Calu3 (cell line): ENCODE measurements around a stretch of chr3.

GRCh38 chr3:127579461-127580641 lies 10.7 kb downstream of the TPRA1 start:
- PRO-cap = no peak

DNA sequence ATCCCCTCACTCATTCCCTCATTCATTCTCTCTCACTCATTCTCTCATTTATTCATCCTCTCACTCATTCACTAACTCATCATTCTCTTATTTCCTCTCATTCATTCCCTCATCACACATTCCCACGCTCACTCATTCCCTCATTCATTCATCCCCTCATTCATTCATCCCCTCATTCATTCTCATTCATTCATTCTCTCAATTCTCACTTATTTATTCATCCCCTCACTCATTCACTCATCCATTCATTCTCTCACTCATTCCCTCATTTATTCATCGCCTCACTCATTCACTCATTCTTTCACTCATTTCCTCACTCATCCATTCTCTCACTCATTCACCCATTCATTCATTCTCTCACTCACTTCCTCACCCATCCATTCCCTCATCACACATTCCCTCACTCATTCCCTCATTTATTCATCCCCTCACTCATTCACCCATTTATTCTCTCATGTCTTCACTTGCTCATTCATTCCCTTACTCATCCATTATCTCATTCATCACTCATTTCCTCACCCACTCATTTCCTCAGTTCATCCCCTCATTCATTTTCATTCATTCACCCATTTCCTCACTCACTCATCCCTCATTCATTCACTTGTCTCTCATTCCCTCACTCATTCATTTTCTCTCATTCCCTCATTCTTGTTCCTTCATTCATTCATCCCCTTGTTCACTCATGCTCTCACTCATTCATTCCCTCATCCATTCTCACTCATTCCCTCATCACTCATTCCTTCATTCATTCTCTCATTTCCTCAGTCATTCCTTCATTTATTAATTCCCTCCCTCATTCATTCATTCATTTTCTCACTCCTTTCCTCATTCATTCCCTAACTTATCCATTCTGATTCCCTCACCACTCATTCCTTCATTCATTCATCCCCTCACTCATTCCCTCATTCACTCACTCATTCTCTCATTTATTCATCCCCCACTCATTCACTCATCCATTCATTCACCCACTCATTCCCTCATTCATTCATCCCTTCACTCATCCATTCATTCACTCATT lies 13.5 kb downstream of the ABTB1 start:
- PRO-cap = no peak

- PRO-cap = no peak
Observed at GRCh38 chr3:127743417-127744218, 70.9 kb downstream of the ABTB1 start.

- PRO-cap = no peak
Observed at GRCh38 chr3:127986753-127987395, 65.4 kb upstream of the SEC61A1 start.

GRCh38 chr3:128035959-128036487 lies 16.2 kb upstream of the SEC61A1 start:
- PRO-cap = no peak

DNA sequence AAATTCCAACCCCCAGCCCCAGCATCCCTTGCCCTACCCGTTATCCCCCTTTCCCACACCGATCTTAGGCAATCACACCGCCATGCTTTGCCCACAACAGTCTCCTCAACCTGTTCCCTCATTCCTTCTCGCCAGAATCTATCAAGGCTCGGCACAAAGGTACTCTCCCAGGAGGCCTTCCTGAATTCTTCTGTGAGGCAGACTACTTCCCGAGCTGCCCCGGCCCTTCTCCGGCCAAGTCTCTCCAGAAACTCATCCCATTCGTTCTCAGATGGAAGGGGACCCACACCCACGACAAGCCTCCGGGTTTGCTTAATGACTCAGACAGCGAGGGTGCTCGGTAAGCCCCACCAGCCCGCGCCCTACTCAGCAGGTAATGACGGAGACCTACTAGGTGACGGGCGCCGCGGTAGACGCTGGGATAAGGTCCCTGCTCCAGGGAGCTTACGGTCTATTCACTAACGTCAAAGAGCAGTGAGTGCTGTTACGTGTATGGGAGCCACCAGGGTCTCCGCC lies 608 bp upstream of the SEC61A1 start:
- PRO-cap = bidirectional peak, plus-strand start at position 71 of the sequence, minus-strand start outside the sequence; bidirectional peak, plus-strand start at position 323 of the sequence, minus-strand start at position 314 of the sequence; bidirectional peak, plus-strand start at position 372 of the sequence, minus-strand start at position 378 of the sequence

DNA sequence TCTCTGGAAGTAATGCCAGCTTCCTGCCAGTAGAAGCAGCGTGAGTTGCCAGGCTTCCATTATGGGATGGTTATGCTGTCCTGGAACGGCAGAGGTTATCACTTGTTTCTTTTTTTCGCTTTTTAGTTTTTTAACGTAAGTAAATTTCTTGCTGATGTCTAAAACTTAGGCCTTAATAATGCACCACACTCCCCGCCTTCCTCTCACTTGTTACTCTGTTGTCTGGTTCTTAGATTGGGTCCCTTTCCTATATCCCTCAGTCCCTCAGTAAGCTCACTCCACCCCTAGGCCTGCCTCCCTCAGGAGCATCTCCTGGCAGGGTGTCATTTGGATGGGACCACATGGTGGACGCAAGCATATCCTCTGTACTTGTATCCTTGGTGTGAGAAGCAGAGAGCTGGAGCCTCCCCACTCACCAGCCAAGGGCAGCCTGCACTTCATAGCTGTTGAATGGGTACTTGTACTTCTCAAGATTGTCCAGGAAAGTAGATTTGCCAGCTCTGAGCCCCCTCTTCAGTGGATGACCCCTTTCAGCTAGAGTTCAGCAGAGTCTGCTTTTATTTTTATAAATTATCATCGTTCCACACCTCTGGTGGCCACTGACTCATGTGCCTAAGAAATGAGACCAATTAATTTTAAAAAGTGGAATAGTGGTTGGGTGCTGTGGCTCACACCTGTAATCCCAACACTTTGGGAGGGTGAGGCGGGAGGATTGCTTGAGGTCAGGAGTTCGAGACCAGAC lies 11.6 kb downstream of the SEC61A1 start:
- PRO-cap = no peak

DNA sequence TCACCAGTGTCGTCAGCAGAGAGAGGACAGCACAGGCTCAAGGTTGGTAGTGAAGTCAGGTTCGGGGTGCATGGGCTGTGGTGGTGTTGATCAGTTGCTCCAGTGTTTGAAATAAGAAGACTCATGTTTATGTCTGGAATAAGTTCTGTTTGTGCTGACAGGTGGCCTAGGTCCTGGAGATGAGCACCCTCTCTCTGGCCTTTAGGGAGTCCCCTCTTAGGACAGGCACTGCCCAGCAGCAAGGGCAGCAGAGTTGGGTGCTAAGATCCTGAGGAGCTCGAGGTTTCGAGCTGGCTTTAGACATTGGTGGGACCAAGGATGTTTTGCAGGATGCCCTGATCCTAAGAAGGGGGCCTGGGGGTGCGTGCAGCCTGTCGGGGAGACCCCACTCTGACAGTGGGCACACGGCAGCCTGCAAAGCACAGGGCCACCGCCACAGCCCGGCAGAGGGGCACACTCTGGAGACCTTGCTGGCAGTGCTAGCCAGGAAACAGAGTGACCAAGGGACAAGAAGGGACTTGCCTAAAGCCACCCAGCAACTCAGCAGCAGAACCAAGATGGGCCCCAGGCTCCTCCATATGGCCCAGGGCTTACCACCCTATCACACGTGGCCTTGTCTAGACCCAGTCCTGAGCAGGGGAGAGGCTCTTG lies 18.6 kb downstream of the SEC61A1 start:
- PRO-cap = no peak

DNA sequence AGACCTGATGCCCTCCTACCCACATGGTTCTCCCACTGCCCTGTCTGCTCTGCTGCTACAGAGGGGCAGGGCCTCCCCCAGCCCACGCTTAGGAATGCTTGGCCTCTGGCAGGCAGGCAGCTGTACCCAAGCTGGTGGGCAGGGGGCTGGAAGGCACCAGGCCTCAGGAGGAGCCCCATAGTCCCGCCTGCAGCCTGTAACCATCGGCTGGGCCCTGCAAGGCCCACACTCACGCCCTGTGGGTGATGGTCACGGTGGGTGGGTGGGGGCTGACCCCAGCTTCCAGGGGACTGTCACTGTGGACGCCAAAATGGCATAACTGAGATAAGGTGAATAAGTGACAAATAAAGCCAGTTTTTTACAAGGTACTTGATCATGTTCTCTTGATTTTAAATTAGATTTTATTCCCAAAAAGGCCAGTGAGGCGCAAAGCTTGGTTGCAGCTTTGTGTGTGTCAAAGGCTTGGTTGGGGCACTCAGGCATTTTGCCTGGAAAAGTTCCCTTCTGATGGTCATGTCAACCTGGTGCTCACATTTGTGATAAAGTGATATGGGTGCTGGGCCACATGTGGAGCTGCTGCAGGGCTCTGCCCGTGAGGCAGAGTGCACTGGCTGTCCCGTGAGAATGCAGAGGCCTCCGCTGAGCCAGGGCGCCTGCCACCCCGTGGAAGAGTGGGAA lies 19.2 kb downstream of the SEC61A1 start:
- PRO-cap = no peak

- PRO-cap = no peak
Observed at GRCh38 chr3:128323452-128324160, 143.1 kb downstream of the DNAJB8 start.

GRCh38 chr3:128478973-128479728 lies 12.5 kb upstream of the DNAJB8 start:
- PRO-cap = no peak

GRCh38 chr3:128480791-128481376 lies 12.1 kb downstream of the GATA2 start:
- PRO-cap = no peak

DNA sequence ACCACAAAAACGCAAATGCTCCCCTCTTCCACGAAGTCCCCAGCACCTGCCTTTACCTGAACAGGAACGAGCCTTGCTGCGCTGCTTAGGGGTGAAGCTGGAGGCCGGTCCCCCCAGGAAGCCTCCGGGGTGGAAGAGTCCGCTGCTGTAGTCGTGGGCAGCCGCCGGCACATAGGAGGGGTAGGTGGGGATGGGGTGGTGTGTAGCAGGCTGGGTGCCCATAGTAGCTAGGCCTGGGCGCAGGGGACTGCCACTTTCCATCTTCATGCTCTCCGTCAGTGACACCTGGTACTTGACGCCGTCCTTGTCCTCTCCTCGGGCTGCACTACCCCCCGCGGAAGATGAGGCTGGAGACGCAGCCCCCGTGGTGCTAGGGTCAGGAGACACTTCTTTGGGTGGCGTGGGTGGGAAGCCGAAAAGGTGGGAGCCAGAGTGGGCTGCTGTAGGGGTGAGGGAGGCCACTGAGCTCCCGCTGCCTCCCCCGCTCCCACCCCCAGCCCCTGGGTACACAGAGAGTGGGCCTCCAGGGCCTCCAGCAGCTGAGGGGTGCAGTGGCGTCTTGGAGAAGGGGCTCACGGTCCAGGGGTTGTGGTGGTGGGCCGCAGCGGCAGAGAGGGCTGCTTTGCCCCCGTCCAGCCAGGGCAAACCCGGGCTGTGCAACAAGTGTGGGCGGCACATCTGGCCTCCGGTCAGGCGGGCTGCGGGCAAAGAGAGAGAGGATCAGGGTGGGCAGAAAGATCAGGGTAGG lies 7.2 kb downstream of the GATA2 start:
- PRO-cap = no peak

DNA sequence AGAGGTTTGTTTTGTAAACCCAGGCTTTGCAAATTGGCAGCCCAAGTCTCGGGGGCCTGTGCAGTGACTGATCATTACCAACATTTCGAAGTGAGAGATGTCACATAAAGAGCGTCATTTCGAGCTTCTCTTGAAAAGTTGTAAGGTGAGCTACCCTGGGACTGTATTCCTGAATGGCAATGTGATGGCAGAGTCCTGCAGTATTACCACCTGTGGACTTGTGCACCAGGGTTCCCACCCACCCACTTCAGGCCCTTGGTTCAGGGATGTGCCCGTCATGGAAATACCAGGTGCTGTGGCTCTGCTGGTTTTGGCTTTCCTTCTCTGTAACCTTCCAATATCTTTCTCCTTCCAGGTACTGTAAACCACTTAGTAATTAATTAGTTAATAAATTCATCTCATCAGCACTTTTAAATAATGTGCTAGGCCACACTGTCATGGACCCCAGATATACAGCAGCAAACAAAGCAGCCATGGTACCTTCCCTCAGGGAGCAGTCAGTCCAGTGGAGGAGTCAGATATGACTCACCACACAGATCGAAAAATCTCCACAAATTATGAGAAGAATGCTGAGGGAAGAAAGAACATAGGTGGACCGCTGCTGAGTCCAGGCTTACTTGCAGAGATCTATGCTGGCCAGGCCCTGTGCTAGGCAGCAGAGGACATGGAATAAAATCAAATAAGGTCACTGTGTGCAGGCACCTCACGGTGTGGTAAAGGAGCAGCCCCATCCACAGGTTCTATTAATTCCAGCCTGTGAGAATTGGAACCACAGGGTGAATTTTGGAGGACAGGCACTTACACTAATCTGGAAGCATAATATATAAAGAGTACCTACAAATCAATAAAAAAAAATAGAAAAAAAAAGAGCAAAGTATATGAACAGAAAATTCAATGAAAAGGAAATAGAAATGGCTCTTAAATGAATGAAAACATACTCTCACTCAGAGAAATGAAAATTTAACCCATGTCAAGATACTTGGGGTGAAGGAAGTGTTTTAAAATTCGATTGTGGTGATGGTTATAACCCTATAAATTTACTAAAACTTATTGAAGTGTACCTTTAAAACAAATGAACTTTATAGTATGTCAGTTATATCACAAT lies 6.9 kb upstream of the GATA2 start:
- PRO-cap = no peak

GRCh38 chr3:128555132-128555995 lies 62.4 kb upstream of the GATA2 start:
- PRO-cap = no peak

- PRO-cap = no peak
Observed at GRCh38 chr3:128613327-128613684, 37.3 kb downstream of the RPN1 start.

GRCh38 chr3:128617503-128618454 lies 32.8 kb downstream of the RPN1 start:
- PRO-cap = bidirectional peak, plus-strand start at chr3:128618083, minus-strand start at chr3:128617673

DNA sequence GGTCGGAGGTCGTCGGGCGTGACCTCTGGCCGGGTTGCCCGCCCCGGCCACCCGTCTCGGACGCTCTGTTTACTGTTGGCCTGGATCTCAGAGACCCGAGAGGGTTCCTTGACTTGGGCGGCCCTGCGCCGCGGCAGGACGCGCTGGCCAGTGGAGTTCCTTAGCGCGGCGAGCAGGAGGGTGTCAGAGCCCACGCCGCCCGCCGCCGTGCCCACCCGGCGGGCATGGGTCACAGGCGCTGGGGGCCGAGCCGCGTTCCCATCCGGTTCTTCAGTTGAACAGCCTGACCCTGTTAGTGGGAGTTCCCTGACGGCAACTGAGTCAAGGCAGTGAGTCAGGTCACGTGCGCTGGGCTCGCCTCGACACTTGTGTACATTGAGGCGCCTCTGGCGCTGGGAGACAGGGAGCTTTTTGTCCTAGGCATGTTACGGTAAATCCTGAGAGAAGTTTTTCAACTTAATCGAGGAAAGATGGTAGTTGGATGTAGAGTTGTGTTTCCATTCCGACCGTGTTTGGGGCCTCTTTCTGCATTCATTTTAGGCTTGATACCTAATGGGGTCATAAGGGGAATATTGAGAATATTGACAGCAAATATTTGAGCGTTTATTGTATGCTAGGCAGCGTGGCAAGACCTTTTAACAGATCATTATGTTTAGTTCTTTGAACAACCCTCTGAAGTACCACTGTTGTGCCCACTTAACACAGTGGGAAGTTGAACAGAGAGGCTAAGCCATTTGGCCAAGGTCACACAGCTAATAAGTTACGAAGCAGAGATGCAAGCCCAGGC lies 753 bp downstream of the RAB7A start:
- PRO-cap = bidirectional peak, plus-strand start at position 378 of the sequence, minus-strand start at position 318 of the sequence

GRCh38 chr3:128732310-128733157 lies 6.6 kb downstream of the RAB7A start:
- PRO-cap = no peak

GRCh38 chr3:128780235-128780749 lies 54.3 kb downstream of the RAB7A start:
- PRO-cap = no peak